Omental fat pad (tissue), 4 donors: ENCODE measurements around the genes MMD and ANKFN1.

DNA sequence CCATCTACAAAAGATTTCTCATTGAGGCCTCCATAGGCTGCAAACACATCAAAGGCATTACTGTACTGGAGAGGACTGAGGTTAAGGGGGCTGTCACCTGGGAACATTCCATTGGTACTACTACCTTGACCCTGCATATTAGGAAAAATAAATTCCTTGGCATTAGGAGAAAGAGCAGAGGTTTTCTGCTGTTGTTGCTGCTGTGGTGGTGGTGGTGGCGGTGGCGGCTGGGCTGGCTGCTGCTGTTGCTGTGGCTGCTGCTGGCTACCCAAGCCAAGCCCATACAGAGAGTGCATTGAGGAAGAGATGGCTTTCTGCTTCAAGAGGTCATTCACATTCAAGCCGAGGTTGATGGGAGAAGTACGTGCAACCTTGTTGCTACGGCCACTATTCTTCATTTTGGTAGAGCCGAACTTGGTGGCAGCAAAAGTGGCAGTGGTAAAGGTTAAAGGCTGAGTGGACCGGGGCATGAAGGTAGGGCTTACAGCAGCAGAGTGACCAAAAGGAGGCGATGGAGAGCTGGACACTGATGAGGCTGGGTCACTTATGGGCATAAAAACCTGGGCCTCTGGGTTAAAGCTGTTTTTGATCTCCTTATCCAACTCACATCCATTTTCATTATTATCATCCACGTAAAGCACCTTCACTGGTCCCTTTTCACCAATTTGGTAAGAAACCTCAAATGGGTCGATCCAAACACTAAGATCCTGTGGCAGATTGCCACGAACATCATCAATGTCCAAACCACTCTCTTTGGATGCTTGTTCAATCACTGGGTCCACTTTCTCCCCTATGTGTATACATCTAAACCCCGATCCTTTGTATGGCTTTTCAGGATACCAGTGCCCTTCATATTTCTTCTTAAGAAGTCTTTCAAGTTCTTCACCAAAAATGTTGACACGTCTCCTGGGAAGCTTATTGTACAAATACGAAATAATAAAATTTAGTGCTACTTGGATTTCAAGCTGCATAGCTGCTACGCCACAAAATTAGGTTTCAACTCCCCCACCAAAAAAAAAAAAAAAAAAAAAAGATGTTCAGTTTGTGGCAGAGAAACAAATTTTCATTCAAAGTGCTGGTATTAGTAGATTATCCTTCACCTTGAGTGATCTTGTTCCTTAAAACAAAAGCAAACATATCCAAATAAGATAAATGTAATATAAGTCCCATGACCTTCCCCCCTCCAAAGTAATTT lies 2.7 kb downstream of the TOB1 start:
- PRO-cap = no peak
- RAMPAGE, long total RNA, 4 experiments = start-site peak on the minus strand in 1 of 4 experiments, centred at positions 457 to 912 of the sequence, 10 to 11 reads per replicate

GRCh38 chr17:50889518-50890122 lies 23.5 kb upstream of the TOB1 start:
- PRO-cap = no peak
- RAMPAGE, long total RNA, 4 experiments = no peak in any of the 4 experiments

GRCh38 chr17:50917870-50918486 lies 51.8 kb upstream of the TOB1 start:
- PRO-cap = no peak
- RAMPAGE, long total RNA, 4 experiments = no peak in any of the 4 experiments

DNA sequence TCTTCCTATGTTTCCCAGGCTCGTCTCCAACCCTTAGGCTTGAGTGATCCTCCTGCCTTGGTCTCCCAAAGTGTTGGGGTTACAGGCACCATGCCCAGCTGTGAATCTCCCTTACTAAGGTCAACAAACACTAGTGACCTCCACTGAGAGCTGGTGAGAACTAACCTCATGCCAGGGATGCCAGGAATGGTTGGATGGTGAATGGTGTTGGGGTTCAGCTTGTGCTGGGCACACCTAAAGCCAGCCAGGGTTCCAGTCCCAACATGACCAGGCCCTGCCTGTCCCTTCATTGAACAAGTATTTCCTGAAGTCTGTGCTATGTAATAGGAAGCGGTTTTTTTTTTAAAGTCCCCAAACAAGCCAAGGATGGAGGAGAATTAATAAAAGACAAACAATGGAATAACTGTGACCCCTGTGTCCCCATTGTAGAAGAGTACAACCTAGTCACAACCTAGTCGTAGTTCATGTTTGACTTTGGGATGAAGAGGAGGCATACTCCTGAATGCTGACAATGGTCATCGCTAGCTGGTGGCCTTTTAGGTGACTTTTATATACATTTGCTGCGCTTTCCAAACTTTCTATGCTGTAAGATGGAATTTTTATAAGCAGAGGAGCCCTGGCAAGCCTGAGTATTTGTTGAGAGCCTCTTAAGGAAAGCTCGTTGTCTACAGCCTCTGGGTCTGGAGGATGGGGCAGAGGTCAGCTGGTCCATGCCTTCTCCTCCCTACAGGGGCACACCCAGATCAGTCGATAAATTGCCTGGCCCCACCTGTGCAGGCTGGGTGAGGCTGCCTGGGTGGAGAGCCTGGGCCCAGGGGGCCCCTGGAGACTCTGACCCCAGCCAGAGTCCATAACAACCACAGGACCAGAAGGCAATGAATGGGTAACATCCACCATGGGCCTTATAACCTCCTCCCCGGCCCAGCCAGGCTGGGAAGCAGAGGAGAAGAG lies 56.2 kb upstream of the TOB1 start:
- PRO-cap = no peak
- RAMPAGE, long total RNA, 4 experiments = no peak in any of the 4 experiments

GRCh38 chr17:51091707-51092167 lies 28.9 kb downstream of the SPAG9 start:
- PRO-cap = no peak
- RAMPAGE, long total RNA, 4 experiments = no peak in any of the 4 experiments

DNA sequence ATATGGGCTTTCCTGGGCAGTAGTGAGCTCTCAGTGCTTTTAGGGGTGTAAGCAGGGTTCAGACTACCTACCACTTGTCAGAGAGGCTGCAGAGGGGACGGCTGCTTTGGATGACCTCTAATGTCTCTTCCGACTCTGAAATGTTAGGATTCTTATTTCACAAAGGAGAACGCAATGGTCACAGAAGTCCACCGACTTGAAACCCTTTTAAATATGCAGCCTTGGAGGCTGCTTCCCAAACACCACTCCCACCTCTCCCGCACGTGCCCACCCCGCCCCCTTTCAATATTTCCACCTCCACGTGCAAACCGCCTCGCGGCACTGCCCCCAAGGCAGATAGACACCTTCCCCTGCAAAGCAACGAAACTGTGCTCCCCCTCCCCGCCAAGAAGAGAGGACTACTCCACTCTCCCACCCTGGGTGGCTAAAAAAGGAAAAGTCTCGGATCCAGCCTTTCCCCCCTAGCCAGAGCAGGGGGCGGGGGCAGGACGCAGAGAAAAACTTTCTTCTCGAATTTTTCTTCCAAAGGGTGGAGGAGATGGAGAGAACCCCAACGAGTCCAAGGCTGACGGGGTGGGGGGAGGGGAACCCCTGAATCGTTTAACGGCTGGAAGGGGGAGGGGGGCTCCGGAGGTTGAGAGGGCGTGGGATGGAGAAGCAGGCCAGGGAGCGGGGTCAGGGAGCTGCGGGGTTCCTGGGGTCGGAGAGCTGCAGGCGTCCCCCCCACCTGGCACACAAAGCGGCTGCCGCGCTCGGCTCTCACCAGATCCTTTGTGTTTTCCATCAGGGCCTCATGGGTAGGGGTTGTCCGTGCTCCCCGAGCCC lies 565 bp downstream of the MBTD1 start:
- PRO-cap = no peak
- RAMPAGE, long total RNA, 4 experiments = no peak in any of the 4 experiments

GRCh38 chr17:51261642-51262005 lies 1.3 kb downstream of the UTP18 start:
- PRO-cap = no peak
- RAMPAGE, long total RNA, 4 experiments = no peak in any of the 4 experiments

DNA sequence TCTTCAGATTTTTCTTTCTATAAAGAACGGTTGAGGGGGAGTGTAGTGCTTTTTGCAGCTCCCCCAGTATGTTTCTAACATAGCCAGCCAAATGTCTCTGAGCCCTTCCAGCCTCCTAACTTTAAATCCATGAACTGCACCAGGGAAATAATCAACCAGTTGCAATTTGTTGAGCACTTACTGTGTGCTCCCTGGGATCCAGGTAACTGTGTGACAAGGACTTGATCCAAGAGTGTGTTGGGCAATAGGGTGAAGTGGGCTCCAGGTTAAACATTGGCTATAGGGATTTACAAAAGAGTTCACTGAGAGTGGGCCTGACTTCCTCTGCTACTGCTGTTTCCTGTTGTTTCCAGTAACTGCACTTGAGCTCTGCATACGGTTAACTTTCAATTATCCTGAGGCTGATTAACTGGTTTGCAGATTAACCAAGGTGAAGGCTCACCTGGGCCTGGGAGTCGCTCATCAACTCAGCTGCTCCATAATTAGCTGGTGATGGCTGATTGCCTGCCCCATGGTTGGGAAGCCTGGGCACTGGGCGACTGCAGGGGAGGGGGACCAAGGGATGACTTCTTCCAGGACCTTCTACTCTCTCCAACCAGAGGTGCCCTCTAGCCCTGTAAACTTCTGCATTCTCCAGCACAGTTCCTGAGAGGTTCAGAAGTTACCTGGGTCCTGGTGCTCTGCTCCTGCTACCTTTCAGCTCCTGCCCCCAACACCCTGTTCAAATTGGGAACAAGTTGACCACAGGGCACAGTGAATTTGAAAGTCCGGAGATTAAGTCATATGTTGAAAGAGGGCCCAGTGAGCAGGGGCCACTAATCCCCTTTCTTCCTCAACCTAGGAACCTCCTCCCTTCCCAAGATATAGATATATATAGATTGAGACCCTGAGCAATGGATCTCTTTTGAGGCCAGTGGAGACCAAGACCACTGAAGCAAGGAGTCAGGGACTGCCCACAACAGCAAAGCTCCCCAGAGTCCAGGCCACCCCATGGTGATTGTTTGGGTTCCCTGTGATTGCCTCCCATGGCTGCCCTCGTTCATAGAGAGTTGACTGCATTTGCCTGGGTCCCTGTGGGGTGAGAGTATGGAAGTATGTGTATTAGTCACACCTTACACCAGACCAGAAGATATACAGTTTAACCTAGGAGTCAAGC lies 19.7 kb downstream of the HLF start:
- PRO-cap = no peak
- RAMPAGE, long total RNA, 4 experiments = start-site peak on the plus strand in 1 of 4 experiments, centred at position 848 of the sequence, 5 reads per replicate

- PRO-cap = unidirectional peak, minus-strand start at chr17:55421931
- RAMPAGE, long total RNA, 4 experiments = start-site peak on the minus strand in 3 of 4 experiments, at chr17:55421744-55421930 at its widest, 1,915 to 3,552 reads per replicate
Observed at GRCh38 chr17:55421156-55422016, at the start of gene MMD. TSS of gene MMD (minus strand) at chr17:55421835.

DNA sequence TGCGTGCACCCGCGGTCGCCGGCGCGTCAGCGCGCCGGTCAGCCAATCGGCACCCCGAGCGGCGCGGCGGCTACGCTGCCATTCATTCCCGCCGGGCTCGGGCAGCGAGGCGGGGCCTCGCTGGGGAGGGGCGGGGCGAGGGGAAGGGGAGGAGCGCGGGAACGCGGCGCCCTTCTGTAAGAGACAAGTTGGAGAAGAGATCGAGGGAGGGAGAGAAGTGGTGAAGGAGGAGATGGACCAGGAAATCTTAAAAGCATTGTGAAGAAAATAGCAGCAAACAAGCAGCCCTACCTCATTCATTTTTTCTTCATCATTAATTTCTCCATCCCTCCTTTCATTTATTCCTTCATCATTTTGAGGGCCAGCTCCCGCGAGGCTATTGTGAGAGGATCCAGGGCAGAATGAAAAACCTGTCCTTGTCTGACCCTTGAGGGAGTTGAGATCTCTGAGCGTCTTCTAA lies 412 bp upstream of the MMD start:
- PRO-cap = no peak
- RAMPAGE, long total RNA, 4 experiments = start-site peak on the plus strand in 1 of 4 experiments, centred at position 193 of the sequence, 26 reads per replicate

DNA sequence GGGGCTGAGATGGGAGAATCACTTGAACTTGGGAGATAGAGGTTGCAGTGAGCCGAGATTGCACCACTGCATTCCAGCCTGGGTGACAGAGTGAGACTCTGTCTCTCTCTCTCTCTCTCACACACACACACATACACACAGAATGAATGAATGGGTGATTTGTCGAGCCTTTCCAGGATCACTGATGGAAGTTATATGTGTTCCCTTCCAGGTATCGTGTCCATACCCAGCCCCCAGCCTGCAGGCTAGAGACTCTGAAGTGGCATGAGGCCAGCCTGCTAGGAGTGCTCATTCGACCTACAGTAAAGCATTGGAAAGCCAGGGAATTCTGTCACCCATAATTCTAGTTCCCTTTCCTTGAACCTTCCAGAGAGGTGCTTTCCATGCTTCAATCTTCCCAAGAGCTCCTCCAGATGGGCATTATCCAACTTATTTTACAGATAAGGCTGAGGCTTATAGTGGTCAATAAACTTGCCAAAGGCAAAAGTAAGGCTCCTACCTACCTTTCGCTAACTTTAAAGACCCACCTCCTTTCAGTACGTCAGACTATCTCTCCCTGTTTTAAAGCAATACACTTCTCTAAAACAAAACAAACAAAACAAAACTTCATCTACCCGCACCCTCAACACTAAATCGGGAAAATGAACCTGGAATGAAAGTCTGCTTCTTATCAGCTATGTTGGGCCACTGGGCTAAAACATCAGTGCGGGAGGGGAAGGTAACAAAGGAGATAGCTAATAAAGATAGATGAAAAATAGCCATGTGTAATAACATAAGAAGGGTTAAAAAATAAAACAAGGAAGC lies 1.4 kb upstream of the MMD start:
- PRO-cap = no peak
- RAMPAGE, long total RNA, 4 experiments = no peak in any of the 4 experiments

DNA sequence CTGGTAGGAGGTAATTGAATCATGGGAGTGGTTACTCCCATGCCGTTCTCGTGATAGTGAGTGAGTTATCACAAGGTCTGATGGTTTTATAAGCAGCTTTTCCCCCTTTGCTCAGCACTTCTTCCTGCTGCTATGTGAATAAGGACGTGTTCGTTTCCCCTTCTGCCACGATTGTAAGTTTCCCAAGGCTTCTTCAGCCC lies 131.2 kb downstream of the PCTP start:
- PRO-cap = no peak
- RAMPAGE, long total RNA, 4 experiments = no peak in any of the 4 experiments

DNA sequence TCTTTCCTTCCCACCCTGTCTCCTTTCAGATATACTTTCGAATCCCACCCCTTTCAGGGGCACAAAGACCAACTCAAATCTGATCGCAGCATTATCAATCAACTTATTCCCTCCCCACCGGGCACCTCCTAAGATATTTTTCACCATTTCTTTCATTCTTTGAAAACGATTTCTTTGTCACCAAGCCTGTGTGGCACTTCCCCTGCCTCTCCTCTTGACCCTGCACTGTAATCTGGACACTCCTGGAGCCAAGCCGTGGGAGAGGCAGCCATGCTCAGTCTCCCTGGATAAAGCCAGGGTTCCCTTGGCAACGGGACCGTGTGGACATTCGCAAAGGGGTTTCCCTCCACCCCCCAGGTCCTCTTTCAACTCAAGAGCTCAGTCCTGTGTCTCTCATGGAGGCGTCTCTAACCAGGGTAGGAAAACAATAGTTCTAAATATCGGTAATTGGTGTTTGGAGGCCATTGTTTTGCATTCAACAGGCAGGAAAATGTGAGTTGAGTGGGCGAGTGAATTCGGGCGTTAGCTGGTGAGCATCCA lies at the start of gene ANKFN1:
TSS of gene ANKFN1 (plus strand) at position 361 of the 540 bp plus-strand sequence.
- PRO-cap = no peak
- RAMPAGE, long total RNA, 4 experiments = no peak in any of the 4 experiments

- PRO-cap = no peak
- RAMPAGE, long total RNA, 4 experiments = no peak in any of the 4 experiments
Observed at GRCh38 chr17:56431798-56432194, 161.7 kb upstream of the NOG start.

DNA sequence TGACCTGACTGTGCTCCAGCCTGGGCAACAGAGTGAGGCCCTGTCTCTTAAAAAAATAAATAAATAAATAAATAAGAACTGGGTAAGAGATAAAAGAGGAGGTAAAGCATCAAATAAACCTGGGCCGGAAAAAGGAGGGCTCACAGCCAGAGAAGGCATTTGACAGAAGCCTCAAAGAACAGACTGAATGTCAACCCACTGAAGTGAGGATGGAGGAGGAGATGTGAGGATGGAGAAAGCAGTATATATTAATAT lies 6.1 kb downstream of the NOG start:
- PRO-cap = no peak
- RAMPAGE, long total RNA, 4 experiments = no peak in any of the 4 experiments

GRCh38 chr17:56822754-56823383 lies 10.9 kb downstream of the C17orf67 start:
- PRO-cap = no peak
- RAMPAGE, long total RNA, 4 experiments = no peak in any of the 4 experiments

- PRO-cap = no peak
- RAMPAGE, long total RNA, 4 experiments = no peak in any of the 4 experiments
Observed at GRCh38 chr17:56890691-56890946, 23.2 kb downstream of the TRIM25 start.

DNA sequence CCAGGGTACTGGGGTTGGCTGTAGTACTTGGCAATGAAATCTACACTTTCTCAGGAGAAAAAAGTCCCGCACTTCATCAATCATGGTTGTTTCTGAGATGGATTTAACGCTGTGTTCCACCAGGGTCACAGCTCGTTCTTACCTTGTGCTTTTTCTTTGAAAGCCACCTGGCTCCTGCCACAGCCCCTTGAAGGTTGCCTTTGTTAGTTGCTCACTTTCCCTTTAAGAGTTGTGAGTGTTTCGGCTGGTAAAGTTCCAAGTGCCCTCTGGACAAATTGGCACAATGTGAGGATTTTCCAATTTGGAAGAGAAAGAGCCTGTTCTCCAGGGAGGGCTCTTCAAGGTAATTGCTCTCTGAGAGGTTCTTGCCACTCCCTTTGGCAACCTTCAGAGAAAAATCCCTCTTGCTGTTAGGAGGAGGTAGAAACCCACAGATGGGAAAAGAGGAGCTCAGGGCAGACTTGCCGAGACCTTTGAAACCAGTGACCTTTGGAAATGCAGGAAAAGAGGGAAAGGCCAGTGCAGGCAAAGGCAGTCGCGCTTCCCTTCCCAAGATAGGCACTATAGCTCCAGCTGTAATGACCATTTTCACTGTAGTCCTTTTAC lies 49.1 kb upstream of the AKAP1 start:
- PRO-cap = no peak
- RAMPAGE, long total RNA, 4 experiments = no peak in any of the 4 experiments

GRCh38 chr17:57259010-57259692 lies 2.8 kb downstream of the MSI2 start:
- PRO-cap = no peak
- RAMPAGE, long total RNA, 4 experiments = no peak in any of the 4 experiments

DNA sequence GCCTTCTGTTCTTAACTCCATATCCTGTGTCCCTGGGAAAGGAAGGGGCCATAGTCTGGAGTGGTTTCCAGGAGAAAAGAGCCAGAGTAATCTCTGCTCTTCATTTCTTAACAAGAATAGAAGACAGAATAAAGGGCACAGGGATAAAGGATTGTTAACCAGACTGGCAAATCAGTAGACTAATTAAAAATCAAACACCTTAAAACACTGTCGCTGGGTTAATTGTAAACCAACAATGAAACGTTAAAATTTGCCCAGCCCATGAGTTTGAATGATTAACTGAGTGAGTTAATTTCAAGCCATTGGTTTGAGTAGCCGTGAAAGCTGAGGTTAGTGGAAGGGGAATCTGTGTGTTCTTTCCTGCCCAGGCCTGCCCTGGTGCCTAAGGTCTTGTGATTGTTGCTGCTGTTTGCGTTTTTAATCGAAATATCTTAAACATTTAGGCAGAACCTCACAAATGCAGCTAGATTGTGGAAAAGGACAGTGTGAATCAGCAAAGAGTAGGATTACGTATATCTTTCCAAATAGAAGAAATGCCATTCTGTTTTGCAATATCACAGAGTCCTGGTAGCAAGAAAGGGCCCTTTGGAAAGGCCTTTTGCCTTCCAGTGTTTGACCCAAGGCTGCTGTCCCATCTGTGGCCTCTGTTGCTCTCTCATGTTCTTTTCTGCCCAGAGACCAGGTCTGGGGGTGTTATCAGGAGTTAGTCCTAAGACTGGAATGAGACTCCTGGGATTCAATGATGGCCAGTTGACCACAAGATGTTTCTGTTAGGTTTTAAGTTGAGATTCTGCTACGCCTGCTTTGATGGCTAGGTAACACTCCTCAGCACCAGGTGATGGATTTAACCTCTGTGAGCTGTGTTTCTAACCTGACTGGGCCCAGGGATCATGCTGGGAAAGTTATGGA lies 113.8 kb downstream of the MSI2 start:
- PRO-cap = no peak
- RAMPAGE, long total RNA, 4 experiments = no peak in any of the 4 experiments